ENCODE measurements around the gene SERPINF2.

GRCh38 chr17:1347693-1347964 is 52.4 kb downstream of the YWHAE start:
- RAMPAGE, long total RNA = no peak
- RRBS = no CpG with 5 or more reads among the region's 7 CpGs

DNA sequence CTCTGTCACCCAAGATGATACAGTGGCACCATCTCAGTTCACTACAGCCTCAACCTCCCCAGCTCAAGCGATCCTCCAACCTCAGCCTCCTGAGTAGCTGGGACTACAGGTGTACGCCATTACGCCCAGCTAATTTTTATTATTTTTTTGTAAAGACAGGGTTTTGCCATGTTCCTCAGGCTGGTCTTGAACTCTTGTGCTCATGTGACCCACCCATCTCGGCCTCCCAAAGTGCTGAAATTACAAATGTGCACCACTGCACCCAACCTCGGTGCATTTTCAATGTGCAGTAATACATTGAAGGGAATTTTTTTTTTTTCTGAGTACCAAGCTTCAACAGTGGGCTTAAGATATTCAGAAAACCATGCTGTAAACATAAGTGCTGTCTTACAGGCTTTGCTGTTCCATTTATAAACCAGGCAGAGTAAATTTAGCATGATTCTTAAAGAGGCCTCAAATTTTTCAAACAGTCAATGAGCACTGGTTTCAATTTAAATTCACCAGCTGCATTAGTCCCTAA is 28.8 kb downstream of the YWHAE start:
- RAMPAGE, long total RNA = no peak
- RRBS = no CpG with 5 or more reads among the region's 5 CpGs

- RAMPAGE, long total RNA = no peak
- RRBS = no CpG with 5 or more reads among the region's 16 CpGs
Measured at GRCh38 chr17:1422693-1423925, 23.1 kb upstream of the YWHAE start.

GRCh38 chr17:1449538-1449737 is 6.6 kb downstream of the CRK start:
- RAMPAGE, long total RNA = no peak
- RRBS = no CpG with 5 or more reads among the region's 1 CpG

DNA sequence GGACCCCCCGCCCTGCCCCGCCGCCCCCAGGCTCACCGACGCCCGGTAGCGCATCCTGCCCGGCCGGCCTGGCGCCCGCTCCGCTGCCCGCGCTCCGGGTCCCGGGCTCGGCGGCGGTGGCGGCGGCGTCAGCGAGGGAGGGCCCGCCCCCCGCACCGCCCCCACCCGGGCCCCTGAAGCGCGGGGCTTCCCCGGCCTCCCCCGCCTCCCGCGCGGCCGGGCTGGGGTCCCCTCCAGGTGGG is 6.9 kb downstream of the MYO1C start:
- RAMPAGE, long total RNA = start-site peak on the minus strand centred at position 87 of the sequence, 37 bp wide, 404 and 552 reads in 2 replicates
- RRBS = 2% methylated on average over 11 of the region's 35 CpGs

DNA sequence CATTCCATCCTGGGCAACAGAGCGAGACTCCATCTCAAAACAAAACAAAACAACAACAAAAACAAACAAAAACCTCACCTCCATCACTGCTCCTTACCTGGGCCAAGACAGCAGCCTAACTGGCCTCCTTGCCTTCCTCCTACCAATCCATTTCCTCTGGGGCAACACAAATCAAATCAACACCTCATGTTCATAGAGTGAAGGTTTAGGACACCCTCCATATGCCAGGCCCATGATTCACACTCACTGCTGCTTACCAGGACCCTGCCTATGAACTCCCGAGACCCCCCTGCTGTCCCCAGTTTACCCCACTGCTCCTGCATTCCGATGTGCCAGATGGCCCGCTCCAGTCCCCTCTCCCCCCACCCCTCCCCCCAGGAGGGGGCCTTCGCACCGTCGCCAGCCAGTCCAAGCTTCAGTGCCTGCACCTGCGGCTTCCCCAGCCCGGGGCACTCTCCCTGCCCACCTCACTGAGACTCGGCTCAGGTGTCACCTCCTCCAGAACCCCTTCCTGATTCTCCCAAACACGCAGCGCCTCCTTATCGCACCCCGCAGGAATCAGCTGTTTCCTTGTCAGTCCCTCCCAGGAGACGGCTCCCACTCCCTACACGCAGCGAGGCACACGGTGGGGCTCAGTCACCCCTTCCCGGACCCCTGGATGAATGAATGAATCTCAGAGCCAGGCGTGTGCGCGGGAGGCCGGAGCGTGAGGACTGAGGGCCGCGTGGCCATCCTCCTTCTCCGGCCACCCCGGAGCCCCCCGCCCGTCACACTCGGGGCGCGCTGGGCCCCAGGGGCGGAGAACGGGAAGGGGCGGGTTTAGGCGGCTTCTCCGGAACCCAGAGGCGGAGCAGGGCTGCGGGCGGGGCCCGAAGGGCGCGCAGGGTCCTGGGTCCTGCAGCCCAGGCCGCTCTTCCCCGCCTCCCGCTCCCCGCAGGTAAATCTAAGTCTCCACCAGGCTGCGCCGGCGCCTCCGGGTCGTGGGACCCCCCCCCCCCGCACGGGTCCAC is 1.7 kb downstream of the MYO1C start:
- RAMPAGE, long total RNA = no peak
- RRBS = 1% methylated on average over 19 of the region's 55 CpGs

GRCh38 chr17:1517840-1518745 is 1.7 kb upstream of the INPP5K start:
- RAMPAGE, long total RNA = no peak
- RRBS = no CpG with 5 or more reads among the region's 6 CpGs

- RAMPAGE, long total RNA = no peak
- RRBS = no CpG with 5 or more reads among the region's 6 CpGs
Measured at GRCh38 chr17:1545199-1545945, 17.2 kb downstream of the PITPNA start.

GRCh38 chr17:1627134-1628089 is 1.2 kb downstream of the SLC43A2 start:
- RAMPAGE, long total RNA = no peak
- RRBS = 3% methylated on average over 17 of the region's 53 CpGs

- RAMPAGE, long total RNA = no peak
- RRBS = 94% methylated on average over 7 of the region's 40 CpGs
Measured at GRCh38 chr17:1634547-1635497, 6.2 kb upstream of the SLC43A2 start.

GRCh38 chr17:1670502-1671466 is 13.9 kb downstream of the PRPF8 start:
- RAMPAGE, long total RNA = no peak
- RRBS = no CpG with 5 or more reads among the region's 13 CpGs

DNA sequence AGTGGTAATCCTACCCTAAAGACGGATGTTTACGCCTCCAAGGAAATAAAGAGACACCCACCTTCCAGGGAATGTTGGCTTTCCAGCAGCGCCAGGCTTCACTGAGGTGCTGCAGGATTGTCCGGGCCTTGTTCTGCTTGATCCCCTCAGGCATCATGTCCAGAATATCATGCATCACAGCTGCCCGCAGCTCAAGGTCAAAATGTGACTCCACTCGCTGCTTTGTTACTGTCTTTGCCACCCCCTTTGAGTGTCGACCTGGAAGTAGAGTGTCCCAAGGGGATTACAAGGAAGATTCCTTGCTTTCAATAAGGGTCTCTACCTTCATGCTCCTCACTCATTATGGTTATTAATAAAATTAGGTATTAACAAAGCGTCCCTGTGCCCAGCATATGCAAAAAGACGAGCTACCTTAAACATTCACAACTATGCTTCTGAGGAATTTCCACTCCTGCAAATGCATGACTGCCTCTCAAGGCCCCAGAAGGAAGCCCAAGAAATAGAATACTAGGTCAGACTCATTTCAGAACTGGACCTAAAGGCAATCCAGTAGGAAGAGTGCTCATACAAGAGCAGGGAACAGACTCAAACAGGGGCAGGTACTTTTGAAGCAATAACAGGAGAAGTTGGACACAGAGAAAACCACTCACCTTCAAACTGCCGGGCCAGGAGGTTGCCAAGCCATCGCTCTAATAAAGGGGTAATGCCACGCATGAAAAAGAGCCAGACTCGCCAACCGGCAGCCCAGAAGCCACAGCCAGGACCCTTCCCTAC is 7.6 kb downstream of the PRPF8 start:
- RAMPAGE, long total RNA = no peak
- RRBS = 92% methylated on average over 5 of the region's 14 CpGs

DNA sequence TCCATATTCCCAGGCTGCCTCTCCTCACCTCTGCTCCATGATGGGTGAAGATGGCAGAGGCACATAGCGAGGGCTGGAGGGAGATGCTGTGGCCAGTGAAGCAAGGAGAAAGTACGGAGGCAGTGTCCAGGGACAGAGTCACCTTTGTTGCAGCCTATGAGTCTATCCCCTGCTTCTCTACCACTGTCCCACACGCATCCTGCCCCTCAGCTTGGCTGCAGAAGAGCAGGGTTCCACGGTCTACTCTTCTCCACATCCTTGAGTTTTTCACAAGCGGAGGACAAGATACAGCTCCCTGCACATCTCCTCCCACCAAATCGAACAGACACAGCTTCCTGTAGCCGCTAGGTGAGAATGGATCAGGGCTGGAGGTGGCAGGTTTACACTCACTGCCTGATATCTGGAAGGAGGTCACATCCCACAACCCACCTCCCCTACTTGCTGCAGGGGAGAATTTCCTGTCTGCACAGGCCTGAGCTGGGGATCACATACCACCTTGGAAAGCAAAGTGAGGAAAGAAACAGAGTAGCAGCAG is 2.5 kb upstream of the TLCD2 start:
- RAMPAGE, long total RNA = no peak
- RRBS = no CpG with 5 or more reads among the region's 7 CpGs

GRCh38 chr17:1742339-1743032 is at the start of gene SERPINF2:
Gene SERPINF2 (plus strand): TSS chr17:1742871.
- RAMPAGE, long total RNA = no peak
- RRBS = no CpG with 5 or more reads among the region's 8 CpGs

- RAMPAGE, long total RNA = no peak
- RRBS = no CpG with 5 or more reads among the region's 18 CpGs
Measured at GRCh38 chr17:1762920-1763663, 1.2 kb downstream of the SERPINF1 start.

DNA sequence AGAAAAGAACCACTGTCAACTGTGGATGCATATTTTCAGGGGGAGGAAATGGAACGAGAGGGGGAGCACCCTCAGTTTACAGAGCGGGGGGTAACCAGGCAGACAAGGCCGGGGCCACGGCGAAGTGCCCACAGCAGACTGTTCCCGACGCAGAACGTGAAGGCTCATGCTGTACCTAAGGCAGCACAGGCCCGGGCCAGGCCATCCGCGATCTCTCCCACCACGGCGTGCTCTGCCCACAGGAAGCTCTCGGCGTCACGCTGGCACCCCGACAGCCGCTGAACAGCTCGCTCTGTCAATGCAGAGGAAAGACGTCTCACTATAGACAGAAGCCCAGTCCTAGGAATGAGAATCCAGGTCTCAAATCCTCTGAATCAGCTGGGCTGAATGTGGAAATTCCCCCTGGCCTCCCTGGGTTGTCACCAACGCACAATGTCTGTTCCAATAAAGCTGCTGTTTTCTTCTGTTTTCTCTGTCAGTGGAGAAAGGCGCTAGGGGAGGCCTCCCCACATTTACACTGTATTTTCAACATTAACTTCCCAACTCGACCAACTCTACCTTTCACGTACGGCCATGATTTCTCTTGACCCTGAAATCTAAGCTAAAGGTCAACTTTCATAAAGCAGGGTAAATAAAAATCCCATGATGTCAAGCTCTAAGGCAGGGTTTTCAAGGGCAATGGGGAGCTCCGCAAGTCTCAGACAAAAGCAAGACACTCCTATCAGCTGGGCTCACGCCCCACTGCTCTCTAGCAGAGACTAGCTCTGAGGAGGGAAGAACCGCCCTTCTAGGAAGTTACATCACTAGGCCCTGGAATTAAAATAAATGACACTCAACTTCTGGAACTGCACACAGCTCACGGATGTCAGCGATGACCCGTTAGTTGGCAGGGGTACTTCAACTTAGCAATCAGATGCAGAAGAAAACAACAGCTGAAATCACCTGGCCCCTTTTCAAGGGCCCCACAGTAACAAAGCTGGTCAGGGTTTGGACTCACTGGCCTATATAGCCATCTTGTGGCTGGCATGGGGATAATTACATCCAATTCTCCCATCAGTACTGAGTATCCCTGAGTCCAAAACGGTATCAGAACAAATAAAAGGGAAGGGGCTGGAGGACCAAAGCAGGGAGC is 21.7 kb downstream of the SERPINF1 start:
- RAMPAGE, long total RNA = no peak
- RRBS = 93% methylated on average over 4 of the region's 32 CpGs

DNA sequence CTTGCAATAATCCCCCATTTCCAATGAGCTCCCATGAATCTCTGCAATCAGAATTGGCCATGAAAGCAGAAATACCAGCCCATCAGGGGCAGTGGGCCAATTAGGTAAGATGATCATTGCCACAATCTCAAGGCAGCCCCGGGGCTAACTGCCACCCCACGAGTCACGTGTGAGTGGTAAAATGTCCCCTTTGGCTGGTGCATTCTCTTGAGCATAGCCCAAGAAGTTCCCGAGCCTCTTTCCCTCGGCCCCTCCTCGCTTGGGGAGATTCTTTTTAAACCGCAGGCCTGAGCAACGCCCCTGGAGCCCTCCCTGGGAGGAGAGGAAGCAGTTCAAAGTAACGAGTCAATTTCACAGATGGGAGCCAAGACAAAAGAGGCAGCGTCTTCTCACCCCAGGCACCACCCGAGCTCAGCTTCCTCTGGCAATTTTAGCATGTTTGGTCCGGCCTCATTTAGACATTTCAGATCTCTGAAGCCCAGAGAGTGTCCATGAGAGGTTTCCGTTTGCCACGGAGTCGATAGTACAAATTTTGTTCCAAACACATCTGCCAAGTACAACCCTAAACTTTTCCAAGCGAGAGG is 13.4 kb downstream of the RTN4RL1 start:
- RAMPAGE, long total RNA = no peak
- RRBS = no CpG with 5 or more reads among the region's 16 CpGs

- RAMPAGE, long total RNA = no peak
- RRBS = no CpG with 5 or more reads among the region's 8 CpGs
Measured at GRCh38 chr17:2083471-2084115, 28.7 kb downstream of the HIC1 start.

DNA sequence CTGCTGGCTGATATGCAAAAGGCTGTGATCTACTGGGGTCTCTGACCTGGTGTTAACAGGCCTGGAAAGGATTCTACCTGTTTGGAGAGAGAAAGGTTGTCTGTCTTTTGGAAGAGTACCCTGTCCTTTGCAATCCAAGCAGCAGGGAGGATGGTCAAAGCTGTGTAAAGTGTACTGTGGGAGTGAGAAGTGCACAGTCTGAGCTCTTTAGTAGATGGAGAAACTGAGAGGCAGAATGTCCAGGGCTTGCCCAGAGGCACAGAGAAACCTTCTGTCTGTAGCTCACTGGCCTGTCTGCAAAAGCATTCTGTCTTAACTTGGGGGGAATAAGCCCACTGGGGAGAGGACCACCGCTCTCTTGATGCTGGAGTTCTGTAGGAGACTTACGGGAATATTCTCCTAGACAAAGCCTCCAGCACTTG is 33.6 kb downstream of the HIC1 start:
- RAMPAGE, long total RNA = no peak
- RRBS = no CpG with 5 or more reads among the region's 2 CpGs

DNA sequence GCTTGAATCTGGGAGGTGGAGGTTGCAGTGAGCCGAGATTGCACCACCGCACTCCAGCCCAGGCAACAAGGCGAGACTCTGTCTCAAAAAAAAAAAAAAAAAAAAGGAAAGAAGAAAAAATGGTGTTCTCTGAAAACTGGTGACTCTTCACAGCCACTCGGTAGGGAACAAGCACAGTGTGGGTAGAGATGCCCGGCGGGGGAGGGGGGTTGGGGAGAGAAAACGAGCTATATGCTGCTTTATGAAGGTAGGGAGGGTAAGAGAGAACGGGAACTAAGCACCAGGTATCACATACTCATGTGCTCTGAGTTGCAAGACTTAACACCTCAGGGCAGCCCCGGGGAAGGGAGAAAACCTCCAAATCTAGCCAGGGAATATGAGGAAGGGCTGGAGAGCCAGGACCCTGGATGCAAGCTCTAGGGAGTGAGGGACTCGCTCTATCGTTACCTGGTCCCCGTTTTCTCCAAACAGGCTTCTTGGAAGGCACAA is 35.2 kb downstream of the HIC1 start:
- RAMPAGE, long total RNA = no peak
- RRBS = no CpG with 5 or more reads among the region's 12 CpGs

Measured in kidney epithelial cell (primary cell).